HTR-8/SVneo (cell line): ENCODE measurements around a stretch of chr4.

DNA sequence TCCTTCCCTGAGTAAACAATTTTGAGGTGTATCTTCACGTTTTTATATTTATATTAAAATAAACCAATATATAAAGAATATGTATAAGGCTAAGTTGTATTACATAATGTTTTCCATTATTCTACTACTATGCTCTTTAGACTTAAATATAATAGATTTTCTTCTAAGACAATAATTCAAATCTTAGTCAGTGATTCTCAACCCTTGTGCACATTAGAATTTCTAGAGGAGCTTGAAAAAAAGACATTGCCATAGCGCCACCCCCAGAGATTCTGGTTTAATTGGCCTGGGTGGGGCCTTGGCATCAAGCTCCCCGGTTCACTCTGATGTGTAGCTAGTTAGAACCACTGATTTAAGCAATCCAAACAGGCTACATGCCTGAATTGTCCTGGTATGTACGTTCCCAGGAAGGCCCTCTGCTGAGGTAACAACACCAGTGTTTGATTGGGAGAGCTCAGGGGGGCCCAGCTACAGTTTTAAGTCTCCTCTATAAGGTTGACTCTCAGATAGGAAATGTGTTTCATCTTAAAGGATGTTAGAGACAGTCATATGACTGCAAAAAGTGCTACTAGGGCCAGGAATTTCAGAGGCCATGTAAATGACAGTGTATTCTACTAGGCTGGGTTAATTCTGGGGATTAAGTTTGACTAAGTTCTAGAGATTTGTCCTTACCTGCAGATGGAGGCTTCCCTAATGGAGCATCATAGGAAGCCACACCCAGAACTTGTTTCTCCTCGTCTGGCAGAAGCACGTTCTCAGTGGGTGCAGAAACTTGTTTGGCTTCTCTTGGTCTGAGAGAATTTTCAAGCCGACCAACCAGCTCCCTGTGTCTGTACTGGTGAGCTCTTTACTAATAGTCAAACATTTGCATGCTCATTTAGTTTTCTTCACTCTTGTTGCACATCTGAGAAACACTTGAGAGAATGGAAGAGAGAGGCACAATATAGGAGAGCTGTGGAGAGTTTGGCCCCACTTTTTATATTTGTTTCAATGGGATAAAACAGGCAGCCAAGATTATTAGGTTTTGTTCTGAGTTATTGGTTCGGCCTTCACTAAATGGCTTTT lies 1.1 kb upstream of the ATP10D start:
- RRBS = no CpG with 5 or more reads among the region's 8 CpGs

DNA sequence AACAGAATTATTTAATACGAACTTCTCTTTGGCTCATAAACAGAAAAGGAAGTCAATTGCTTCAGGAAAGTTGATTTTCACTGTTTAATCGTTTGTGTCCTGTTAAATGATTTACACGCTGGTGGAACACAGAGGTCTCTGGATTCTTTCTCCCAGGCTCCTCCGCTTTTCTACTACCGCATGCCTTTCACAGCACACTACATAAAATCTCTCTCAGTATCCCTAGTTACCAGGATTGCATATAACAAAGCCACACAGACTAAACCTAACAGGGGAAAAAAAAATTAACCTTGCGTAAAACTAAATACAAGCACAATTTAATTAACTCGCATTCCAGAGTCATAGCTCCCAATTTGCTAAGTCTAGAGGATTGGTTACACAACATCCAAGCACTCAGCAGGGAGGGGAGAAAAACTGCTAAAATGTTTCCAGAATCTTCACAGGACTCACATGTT lies 133.9 kb downstream of the CORIN start:
- RRBS = no CpG with 5 or more reads among the region's 7 CpGs

DNA sequence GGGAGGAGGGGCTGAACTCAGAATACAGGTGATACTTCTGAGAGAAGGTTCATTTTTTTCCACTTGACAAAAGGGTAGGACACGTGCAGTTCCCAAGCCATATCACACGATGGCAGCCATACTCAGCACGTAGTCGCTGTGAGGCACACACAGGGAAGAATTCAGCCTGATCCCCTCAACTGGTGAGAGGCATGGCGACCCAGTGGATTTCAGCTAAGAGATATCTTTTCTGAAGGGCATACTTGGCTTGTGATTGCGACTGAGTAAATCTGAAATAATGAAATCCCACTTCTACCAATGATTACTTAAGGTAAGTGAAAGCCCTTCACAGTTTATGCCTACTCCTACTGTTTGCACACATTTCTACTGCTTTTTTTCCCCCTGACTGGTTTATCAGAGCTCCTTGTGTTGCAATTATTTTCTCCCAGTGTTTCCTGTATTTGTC lies 133.1 kb downstream of the CORIN start:
- RRBS = no CpG with 5 or more reads among the region's 6 CpGs

DNA sequence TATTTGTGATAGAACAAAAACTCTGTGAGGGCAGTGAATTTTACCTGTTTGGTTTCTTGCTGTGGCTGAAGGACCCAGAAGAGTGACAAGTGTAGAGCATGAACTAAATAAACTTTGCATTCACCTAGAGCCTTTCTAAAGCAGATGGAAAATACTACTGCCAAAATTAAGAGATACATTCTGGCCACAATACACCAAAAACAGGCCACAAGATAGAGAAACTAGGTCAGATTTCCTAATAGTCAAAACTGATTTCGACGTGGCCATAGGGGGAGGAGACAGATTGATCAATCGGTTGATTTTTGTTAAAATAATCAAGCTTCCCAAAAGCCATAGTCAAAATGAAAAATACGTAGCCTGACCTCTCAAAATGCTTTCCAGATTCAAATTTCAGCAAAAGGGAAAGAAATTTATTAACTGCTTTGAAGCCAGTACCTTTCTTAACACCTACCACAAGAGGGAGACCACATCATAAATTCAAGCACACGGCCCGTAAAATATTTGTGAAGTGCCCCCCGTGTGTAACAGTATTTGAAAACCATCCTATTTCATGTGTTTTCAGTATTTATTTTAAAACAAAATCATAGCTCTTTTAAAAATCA lies 132.4 kb downstream of the CORIN start:
- RRBS = no CpG with 5 or more reads among the region's 7 CpGs

DNA sequence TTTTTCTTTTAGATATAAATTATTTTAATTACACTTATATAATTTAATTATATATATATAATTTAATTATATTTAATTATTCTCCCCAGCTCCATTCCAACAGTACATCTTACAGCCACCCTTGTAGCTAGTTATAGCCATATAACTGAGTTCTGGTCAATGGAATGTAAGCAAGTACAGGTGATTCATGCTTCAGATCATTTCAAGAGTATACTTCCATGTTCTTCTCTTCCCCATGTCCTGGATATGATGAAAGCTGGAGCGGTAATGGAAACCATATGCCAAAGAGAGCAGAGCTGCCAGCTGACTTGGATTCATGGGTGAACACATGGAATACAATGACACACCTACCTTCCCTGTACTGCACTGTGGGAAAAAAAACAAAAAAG lies 17.4 kb upstream of the CORIN start:
- RRBS = no CpG with 5 or more reads among the region's 1 CpG

GRCh38 chr4:48012628-48013225 lies 3.8 kb downstream of the CNGA1 start:
- RRBS = no CpG with 5 or more reads among the region's 3 CpGs

- RRBS = no CpG with 5 or more reads among the region's 2 CpGs
Observed at GRCh38 chr4:48047815-48048488, 31.4 kb downstream of the NIPAL1 start.

DNA sequence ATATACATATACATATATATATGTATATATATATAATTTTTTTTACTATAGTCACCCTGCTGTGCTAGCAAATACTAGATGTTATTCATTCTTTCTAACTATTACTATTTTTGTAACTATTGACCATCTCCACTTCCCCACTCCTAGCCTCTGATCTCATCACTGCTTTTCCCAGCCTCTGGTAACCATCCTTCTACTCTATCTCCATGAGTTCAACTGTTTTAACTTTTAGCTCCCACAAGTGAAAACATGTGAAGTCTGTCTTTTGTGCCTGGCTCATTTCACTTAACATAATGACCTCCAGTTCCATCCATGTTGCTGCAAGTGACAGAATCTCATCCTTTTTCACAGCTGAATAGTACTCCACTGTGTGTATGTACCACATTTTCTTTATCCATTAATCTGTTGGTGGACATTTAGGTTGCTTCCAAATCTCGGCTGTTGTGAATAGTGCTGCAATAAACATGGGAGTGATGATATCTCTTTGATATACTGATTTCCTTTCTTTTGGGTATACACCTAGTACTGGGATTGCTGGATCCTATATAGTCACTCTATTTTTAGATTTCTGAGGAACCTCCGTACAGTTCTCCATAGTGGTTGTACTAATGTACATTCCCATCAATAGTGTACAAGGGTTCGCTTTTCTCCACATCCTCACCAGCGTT lies 109.5 kb downstream of the FRYL start:
- RRBS = no CpG with 5 or more reads among the region's 4 CpGs

GRCh38 chr4:51855648-51856197 lies 12.8 kb downstream of the DCUN1D4 start:
- RRBS = no CpG with 5 or more reads among the region's 4 CpGs

GRCh38 chr4:51909203-51909705 lies 66.3 kb downstream of the DCUN1D4 start:
- RRBS = no CpG with 5 or more reads among the region's 7 CpGs

- RRBS = no CpG with 5 or more reads among the region's 1 CpG
Observed at GRCh38 chr4:52017865-52018078, 2.4 kb downstream of the LRRC66 start.

DNA sequence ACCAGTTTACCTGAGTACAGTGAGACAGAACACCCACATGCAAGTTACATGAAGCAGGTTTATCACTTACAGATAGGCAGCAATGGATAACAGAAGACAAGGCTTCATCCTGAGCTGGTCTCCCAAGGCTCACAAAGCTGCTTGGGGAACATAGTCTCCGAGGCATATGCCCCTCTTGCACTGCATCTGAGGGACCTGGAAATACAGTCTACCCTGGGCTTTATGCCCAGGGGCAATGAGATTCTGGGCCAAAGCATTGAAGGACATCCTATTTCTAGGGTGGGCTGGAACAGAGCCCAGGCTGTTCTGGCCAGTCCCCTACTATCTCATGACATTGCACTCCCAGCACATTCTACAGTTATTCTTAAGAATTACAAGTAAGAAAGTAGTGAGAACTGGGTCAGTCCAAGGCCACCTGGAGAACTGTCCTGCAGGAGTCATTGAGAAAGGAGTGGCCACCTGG lies 107.7 kb downstream of the USP46 start:
- RRBS = no CpG with 5 or more reads among the region's 1 CpG

DNA sequence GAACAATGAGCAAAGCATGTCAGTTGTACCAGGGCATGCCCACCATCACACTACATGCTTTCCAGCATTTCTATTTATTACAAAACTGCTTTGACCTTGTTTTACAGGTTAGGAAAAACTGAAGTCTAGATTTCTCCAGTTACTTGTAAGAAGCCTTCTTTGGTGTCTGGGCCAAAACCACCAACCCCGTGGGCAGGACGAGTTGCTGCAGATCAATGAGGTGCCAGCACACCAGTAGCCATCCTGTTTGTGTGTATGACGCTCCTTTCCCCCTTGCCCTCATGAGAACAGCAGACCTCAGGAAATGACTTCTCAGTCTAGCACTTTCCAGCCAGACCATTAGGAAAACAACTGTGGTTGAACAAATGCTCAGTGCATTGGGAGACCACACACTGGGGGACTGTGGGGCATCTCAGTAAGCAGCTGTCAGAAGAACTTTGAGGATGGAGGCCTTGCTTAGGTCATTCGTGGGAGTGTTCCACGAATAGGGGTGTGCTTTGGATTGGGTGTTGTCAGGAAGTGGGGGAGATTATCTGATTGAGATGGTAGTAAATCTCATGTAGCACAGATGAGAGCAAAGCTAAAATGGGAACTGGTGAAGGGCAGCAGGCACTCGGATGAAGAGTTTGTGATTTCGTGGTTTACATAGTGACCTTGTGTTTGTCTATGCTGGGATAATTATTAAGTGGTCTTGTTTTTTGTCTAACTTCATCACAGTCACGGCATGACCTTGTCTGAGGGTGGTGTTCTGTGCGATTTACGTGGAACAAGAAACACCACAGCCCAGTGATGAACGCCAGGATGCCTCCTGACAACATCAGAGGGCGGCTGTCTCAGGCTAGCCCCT lies 70.3 kb downstream of the USP46 start:
- RRBS = no CpG with 5 or more reads among the region's 12 CpGs

- RRBS = 9% methylated on average over 18 of the region's 35 CpGs
Observed at GRCh38 chr4:52659742-52660132, 636 bp upstream of the USP46 start.

- RRBS = no CpG with 5 or more reads among the region's 3 CpGs
Observed at GRCh38 chr4:52718007-52718768, 33.0 kb downstream of the ERVMER34-1 start.

- RRBS = 100% methylated on average over 2 of the region's 19 CpGs
Observed at GRCh38 chr4:52841569-52842385, 20.3 kb upstream of the RASL11B start.

DNA sequence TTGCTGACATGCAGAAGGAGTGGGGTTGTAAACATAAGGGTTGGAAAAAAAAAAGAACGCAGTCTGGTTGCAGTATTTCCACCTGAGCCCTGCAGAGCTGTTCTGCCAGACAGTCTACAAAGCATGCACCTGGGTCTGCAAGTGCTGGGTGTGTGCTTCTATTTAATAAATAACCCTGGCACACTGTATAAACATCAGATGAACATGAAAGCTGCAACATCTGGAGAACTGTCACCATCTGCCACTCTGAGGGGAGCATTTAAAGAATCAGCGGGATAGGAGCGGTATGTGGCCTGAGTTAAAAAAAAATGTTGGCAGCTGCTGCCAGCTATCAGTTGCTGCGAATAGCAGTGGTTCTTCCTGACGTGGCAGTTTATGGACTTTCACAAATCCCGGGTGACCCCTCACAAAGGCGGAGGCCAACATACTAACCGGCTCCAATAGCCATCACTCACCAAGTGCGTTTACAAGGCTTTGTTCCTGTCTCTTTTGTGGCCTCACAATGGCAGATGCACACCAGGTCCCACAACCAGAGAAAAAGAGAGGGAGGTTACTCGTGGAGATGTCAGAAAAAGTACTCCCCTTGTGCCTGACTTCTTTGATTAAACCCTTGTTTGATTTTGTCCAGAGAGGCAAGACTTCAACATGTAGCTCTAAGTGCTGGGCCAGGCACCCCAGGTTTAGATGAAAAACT lies 95.2 kb downstream of the RASL11B start:
- RRBS = no CpG with 5 or more reads among the region's 10 CpGs

GRCh38 chr4:53012735-53013226 lies 150.7 kb downstream of the RASL11B start:
- RRBS = no CpG with 5 or more reads among the region's 1 CpG

GRCh38 chr4:53365064-53365538 lies 760 bp downstream of the SCFD2 start:
- RRBS = no CpG with 5 or more reads among the region's 10 CpGs